GM19240 (cell line): Measurements from ENCODE around the gene DGCR6.

GRCh38 chr22:17172213-17172802 is 13.2 kb upstream of the HDHD5 start:
- RRBS = 77% methylated on average over 4 of the region's 16 CpGs

DNA sequence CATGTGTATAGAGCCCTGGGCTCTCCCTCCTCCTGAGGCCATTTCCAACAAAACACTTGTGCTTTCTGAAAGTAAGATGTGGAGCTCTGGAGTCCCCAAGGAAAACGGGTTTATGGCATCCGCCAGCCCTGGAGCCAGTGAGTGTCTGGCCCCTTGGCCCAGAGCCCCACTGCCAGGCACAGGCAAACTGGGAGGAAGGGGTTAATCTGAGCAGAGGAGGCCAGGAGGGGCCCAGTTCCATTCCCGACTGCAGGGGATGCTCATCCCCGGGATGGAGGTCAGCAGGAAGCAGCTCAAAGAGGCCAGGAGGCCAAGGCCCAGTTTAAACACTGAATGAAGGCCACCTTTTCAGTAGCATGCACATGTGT is 39.3 kb upstream of the ADA2 start:
- RRBS = no CpG with 5 or more reads among the region's 4 CpGs

DNA sequence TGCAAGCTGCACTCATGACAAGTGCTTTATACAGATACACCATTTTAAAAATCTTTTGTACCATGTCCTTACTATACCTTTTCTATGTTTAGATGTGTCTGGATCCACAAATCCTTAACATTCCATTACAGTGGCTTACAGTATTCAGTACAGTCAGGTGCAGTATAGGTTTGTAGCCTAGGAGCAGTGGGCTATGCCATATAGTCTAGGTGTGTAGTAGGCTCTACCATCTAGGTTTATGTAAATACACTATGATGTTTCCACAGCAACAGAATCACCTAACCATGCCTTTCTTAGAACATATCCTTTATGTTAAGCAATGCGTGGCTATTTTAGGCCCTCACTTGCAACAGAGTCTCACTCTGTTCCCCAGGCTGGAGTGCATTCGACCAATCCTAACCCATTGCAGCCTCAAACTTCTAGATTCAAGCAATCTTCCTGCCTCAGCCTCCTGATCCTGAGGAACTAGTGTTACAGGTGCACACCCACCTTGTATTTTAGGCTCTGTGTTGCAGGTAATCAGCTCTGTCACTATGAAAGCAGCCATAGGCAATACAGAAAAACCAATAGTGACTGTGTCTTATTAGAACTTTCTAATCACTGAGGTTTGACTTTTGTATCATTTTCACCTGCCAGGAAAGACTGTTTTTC is 79.3 kb upstream of the SLC25A18 start:
- RRBS = no CpG with 5 or more reads among the region's 2 CpGs

GRCh38 chr22:17528769-17529527 is 34.4 kb upstream of the SLC25A18 start:
- RRBS = no CpG with 5 or more reads among the region's 24 CpGs

DNA sequence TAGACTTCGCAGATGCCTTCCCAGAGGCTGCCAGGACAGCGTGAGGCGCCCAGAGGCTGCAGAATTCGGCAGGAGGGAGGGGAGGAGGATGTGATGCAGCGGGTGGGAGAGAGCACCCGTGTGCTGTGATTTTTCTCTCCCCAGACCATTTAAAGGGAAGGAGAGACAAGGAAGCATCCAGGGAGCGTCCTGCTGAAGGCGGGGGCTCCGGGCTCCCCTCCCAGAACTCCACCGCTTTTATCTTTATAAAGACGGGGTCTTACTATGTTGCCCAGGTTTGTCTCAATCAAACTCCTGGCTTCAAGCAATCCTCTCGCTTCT is 25.2 kb downstream of the BID start:
- RRBS = no CpG with 5 or more reads among the region's 12 CpGs

DNA sequence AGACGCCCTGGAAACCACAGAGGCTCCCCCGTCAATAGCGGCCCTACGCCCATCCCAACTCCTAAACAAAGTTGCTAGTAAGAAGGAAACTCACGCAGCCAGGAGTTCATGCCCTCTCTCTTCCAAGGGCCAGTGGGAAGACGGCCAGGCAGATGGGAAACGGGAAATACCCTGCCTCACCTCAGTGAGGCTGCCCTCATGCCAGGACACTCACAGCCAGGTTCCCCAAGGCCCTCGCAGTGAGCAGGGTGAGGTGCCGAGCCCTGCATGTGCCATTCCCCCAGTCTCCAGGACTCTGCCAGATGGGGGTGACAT is 20.7 kb downstream of the BID start:
- RRBS = no CpG with 5 or more reads among the region's 9 CpGs

DNA sequence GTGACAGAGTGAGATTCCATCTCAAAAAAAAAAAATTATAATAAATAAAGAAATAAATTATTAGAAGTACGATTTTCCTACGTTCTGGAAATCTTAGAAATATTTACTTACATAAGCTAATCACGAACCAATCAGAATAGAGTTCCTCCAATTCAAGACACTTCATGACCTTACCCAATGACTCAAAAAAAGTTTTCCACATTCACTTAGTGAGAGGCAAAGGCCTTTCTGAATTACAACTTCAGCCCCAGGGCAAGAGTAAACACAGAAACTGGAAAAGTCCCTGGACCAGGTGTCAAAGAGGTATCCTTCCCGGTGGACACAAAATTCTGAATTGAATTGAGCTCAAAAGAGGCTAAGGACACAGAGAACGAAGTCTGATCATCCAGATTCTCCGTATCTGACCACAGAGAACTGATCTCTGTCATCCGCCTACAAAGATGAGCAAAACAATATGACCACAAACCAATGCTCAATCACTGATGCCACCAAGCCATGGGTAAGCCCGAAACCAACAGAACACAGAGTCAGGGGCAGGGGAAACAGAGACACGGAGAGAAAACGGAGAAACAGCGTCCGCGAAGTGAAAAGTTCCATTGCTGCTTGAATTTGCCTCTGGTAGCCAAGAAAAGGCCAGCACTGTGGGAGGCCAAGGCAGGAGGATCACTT is 6.9 kb downstream of the BID start:
- RRBS = no CpG with 5 or more reads among the region's 13 CpGs

DNA sequence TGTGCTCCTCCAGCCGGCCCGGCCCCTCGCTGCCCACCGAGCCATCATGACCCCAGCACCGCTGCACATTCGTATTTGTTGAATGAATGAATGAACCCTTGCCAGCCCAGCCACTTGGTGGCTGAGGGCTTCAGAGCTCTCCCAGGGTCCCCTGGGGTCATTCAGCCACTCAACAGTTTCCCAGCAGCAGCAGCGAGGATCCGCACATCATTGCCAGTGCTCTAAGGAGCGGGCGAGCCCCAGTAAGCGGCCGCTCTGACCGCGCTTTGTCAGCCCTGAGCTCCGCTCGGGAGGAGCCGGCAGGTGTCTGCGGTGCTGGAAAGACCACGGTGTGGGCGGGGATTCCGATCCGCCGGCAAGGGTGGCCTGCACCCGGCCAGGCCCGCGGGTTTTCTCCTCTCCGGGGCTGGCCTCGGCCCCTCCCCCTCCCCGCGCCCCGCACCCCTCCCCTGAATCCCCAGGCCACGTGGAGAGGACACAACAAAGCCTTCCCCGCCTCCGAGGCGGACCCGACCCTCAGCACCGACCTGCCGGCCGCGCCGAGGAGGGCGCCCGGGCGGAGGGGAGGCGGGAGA is 561 bp downstream of the BID start:
- RRBS = 17% methylated on average over 11 of the region's 45 CpGs

DNA sequence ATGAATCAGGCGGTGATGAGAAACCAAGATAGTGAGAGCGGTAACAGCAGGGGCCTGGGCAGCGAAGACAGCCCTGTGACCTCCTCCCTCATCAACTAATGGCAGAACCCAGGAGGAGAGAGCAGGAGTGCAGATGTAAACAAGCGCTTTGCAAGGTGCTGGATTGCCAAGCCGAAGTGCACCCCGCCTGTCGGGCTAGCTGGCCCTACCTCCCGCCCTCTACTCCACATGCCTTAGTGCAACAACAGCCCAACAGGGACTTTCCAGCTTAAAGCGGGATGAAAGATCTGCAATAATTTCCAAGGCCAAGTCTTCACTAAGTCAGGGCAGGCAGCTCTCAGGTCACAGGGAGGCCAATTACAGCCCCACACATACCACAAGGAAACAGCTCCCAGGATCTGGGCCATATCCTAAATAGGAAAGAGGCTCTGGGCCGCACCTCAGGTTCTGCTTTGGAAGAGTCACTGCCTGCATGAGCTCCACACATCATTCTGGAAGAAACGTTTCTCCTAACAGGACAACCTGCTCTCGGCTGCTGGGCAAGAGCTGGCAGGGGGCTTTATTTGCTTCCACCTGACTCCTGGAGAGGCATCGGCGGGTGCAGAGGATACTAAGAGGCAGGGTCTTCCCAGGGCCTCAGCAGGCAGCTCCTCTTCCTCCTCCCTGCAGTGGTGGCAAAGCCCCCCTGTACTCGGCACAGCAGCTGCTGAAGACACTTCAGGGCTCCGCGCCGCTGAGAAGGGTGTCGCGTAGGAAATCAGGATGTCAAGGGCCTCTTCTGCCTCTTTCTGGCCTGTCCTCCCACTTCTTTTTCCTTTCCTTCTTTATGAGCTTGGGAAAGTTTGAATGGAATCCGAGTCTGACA is 72.4 kb upstream of the BID start:
- RRBS = no CpG with 5 or more reads among the region's 21 CpGs

DNA sequence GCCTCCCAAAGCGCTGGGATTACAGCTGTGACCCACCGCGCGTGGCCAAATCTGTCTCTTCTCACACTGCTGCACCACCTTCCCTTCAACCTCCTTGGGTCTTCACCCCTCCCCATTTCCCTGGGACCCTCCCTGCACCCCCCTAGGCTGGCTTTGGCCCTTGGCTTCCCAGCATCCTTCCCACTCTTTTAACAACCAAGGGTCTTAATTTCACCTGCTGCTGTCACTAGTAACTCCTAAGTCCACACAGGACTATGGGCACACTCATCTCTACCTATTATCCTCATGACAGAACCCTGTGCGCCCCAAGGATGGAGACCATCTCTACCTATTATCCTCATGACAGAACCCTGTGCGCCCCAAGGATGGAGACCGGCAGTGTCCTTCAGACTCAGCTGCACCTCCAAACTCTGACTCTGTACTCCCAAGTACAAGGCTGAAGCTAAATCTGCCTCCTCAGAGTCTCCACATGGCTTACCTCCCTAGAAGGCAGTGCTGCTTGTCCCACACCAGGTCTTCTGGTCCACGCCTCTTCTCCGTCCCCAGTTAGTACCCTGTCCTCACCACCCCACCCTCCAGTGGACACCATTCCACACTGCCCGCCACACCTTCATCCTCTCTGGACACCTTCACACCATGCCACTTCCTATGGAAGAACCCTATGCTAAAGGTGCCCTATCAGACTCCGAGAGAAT is 41.1 kb downstream of the MICAL3 start:
- RRBS = no CpG with 5 or more reads among the region's 11 CpGs

DNA sequence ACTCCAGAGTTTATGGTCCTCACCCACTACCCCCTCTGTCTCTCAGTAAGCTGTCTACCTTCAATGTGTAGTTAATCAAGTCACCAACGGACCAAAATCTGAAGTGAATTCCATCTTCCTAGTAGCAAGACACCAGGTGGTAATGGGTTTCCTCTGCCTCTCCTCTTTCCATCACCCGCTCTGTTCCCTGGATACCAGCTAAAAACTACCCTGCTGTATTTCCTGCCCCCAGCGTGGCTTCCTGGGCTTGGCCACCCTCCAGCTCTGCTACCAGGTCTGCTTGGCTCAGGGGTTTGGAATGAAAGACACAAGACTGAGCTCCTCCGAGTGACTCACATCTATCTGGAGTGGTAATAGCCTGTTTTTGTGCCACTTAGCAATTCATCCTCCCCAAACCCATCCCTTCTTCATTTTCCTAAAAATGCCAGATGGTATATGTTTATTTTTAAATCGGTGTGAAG is 7.3 kb upstream of the MICAL3 start:
- RRBS = no CpG with 5 or more reads among the region's 5 CpGs

GRCh38 chr22:18066182-18066865 is 11.5 kb upstream of the PEX26 start:
- RRBS = no CpG with 5 or more reads among the region's 12 CpGs

DNA sequence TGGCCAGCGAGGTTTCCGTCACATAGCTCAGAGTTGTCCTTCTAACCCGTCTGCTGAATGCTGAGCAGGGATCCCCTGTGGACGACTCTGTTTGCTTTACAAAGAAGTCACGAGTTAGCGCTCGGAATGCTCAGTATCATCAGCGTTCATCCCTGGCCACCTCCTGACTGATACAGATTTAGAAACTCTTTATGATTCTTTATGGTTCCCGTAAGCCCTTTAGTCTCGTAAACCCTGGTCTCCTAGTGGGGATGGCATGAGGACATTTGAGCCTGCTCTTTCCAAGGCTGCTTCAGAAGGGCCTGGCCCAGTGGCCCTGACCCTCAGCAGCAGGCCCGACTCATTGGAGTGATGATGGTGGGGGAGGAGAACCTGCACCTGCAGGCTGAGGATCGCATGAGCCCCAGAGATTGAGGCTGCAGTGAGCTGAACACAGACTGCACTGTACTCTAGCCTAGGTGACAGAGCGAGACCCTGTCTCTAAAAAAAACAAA is 9.6 kb downstream of the PEX26 start:
- RRBS = no CpG with 5 or more reads among the region's 13 CpGs

GRCh38 chr22:18088931-18089496 is 11.2 kb downstream of the PEX26 start:
- RRBS = no CpG with 5 or more reads among the region's 9 CpGs

GRCh38 chr22:18148351-18148788 is 1.6 kb upstream of the USP18 start:
- RRBS = no CpG with 5 or more reads among the region's 10 CpGs

GRCh38 chr22:18576868-18577415 is 34.8 kb downstream of the RIMBP3 start:
- RRBS = no CpG with 5 or more reads among the region's 28 CpGs

DNA sequence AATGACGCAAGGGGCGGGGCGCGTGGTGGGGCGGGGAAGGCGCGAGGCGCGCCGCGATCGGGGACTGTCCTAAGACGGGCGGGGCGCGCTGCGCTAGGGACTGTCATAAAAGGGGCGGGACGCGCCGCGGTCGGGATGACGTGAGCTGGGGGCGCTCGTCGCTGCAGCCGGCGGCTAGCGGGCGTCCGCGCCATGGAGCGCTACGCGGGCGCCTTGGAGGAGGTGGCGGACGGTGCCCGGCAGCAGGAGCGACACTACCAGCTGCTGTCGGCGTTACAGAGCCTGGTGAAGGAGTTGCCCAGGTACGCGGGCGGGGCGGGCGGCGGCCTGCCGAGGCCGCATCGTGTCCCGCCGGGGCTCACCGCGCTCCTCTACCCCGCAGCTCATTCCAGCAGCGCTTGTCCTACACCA is at the start of gene DGCR6:
DGCR6 (plus strand) TSS at position 138 of the 411 bp plus-strand sequence.
- RRBS = no CpG with 5 or more reads among the region's 58 CpGs

- RRBS = no CpG with 5 or more reads among the region's 19 CpGs
These were observed 31.5 kb upstream of the PRODH start for GRCh38 chr22:18967463-18968192.

GRCh38 chr22:19129808-19130297 is 1.3 kb upstream of the TSSK2 start:
- RRBS = no CpG with 5 or more reads among the region's 10 CpGs

- RRBS = no CpG with 5 or more reads among the region's 16 CpGs
These were observed 5.5 kb downstream of the SLC25A1 start for GRCh38 chr22:19172865-19173523.